ENCODE measurements around a stretch of chr2.

GRCh38 chr2:102250762-102251484 lies 60.4 kb upstream of the IL1RL1 start:
- PRO-cap: unidirectional peak, plus-strand start at chr2:102251207
- RAMPAGE, long total RNA: no peak
- RRBS: no CpG with 5 or more reads among the region's 57 CpGs

- PRO-cap: no peak
- RAMPAGE, long total RNA: no peak
- RRBS: no CpG with 5 or more reads among the region's 5 CpGs
Observed at GRCh38 chr2:102513936-102514444, 41.0 kb downstream of the SLC9A4 start.

GRCh38 chr2:103401670-103402186 lies 639.9 kb downstream of the TMEM182 start:
- PRO-cap: no peak
- RAMPAGE, long total RNA: no peak
- RRBS: no CpG with 5 or more reads among the region's 7 CpGs

DNA sequence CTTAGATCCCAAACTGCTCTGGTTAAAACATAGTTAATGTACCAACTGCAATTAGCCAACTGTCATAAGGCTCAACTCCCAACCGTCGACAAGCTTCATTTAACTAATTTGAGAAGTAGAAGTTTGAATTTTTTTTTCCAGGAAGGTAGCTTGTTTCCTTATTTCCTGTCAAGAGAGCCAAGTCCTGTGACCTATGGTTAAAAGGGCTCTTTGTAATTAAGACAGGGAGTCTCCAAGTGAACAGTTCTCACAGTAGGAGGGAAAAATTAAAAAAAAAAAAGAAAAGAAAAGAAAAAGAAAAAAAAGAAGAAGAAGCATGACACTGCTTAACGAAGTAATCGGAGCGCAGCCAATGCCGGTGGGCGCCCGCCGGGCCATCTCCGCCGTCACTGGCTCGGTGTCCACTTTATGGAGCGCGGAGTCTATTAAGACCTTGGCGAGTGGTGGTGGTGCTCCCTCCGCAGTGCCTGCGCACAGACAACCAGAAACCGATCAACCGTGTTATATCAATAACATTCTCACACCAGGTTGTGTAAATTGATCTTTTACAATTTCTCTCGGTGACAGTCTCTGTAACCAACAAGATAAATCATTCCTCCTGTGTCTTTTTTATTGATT lies 197.3 kb upstream of the POU3F3 start:
- PRO-cap: no peak
- RAMPAGE, long total RNA: no peak
- RRBS: no CpG with 5 or more reads among the region's 20 CpGs

DNA sequence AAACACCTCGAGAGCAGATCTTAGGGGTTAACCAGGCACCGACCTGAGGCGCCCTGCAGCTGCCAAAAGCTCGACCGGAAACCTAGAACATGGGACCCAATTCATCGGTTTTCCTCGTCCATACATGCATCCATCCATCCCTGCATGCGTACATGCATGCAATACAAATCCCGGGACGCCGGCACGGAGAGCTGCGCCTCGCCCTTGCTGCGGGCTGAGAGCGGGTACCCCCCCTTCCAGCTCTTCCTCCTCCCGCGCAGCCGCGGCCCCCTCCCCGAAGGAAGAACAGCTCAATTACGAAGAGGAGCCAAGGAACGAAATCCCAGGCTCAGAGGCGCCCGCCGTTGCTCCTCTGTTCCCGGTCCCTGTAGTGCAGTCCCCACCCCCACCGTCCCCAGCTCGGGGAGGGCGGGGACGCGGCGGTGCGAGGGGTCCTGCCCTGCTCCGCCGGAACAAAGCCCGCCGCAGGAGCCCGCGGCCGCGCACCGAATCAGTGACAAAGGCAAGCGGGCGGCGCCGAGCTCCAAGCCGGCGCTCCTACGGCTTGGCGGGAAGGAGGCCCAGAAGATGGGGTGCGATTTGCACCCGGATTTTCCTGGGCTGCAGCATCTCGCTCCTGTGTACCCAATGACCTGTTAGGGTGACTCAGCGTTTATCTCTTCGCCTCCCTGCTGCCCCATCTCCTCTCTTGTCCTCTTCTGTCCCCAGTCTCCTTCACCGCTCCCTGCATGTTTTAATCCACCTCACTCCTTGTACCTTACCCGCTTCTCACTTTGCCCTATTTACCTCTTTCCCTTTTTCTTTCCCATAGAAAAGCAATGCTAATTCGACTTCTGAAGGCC lies 8.9 kb upstream of the POU3F3 start:
- PRO-cap: no peak
- RAMPAGE, long total RNA: no peak
- RRBS: 4% methylated on average over 30 of the region's 59 CpGs

GRCh38 chr2:104853120-104853988 lies 561 bp upstream of the POU3F3 start:
- PRO-cap: no peak
- RAMPAGE, long total RNA: no peak
- RRBS: 6% methylated on average over 15 of the region's 68 CpGs

DNA sequence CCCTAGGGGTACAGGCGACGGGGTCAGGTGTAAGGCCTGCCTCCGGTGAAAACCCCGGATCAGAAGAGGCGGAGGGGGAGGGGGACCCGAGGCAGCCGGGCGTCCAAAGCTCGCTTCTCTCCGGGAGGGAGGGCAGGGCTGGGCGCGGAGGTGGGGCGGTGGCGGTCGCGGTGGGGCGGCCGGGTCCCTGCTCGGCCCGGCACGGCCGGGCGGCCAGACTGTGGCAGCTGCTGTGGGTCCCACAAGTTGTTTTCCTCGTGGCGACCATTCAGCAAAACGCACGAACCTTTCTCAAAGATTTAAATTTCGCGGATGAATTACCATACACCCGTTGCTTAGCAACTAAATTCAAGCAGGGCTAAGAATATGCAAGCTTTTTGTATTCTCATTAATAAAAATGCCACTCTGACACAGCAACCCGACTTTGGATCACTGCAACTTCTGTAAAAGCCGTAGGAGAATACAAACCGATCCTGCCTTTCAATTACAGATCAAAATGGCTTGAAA lies 8.6 kb downstream of the POU3F3 start:
- PRO-cap: no peak
- RAMPAGE, long total RNA: no peak
- RRBS: 7% methylated on average over 12 of the region's 33 CpGs

GRCh38 chr2:104932623-104933092 lies 78.7 kb downstream of the POU3F3 start:
- PRO-cap: no peak
- RAMPAGE, long total RNA: no peak
- RRBS: no CpG with 5 or more reads among the region's 9 CpGs

DNA sequence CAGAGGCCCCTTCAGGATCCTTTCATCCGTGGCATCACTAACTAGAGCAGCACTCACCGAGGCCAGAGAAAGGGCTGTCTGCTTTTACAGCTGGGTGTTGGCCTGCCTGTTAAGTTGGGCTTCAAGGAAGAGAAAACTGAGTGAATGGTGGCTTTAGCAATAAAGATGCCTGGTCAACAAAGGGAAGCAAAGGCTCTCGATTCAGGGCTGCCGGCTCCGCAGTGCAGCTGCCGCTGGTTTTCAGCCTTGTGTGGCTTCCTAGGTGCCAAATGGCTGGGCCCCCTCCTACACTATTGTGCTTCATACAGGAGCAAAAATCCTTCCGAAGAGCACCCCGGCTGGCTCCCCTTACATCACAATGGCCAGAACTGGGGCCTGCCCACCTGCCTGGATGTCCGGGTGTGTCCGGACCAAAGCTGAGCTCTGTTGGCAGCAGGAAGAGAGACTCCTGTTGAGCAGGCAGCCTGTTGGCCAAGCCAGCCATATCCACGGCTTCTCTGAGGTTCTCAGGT lies 61.0 kb upstream of the GPR45 start:
- PRO-cap: no peak
- RAMPAGE, long total RNA: no peak
- RRBS: 70% methylated on average over 3 of the region's 11 CpGs

DNA sequence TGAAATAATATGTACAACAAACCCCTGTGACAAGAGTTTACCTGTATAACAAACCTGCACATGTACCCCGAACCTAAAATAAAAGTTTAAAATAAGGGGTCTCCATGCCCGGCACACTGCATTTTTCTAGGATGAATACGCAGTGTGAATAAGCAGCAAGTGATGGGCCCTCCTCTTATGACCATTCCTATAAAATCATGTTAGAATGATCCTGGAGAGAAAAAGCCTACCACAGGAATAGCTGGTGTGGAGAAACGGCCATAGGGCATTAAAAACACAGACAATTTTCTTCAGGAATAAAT lies 10.7 kb downstream of the FHL2 start:
- PRO-cap: no peak
- RAMPAGE, long total RNA: no peak
- RRBS: no CpG with 5 or more reads among the region's 4 CpGs

- PRO-cap: no peak
- RAMPAGE, long total RNA: no peak
- RRBS: no CpG with 5 or more reads among the region's 15 CpGs
Observed at GRCh38 chr2:105393730-105394519, 4.9 kb downstream of the FHL2 start.

DNA sequence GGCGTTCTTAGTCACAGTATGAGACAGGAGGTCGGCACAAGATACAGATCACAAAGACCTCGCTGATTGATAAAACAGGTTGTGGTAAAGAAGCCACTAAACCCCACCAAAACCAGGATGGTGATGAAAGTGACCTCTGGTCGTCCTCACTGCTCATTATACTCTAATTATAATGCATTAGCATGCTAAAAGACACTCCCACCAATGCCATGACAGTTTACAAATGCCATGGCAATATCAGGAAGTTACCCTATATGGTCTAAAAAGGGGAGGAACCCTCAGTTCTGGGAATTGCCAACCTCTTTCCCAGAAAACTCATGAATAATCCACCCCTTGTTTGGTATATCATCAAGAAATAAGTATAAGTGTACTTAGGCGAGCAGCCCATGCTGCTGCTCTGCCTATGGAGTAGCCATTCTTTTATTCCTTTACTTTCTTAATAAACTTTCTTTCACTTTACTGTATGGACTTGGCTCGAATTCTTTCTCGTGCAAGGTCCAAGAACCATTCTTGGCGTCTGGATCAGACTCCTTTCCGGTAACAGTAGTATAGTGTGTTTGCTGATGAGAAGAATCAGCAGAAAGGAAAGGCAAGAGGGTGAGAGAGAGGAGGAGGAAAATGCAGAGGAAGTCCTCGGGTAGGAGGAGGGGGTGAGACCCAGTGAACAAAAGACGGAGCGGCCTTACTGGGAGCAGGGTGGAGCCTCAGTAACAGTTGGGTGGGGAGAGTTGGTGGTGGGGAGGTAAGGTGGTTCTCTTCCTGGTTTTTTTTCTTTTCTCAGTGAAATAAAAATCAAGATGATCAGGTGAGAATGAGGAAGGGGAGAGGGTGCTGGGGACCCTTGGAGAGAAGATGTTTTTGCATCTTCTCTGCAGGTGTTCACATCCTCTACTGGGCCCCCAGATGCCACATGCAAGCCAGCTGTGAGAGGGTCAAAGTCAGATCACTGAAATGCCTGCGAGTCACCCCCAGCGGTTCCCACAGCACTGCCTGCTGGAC lies 69.4 kb upstream of the FHL2 start:
- PRO-cap: no peak
- RAMPAGE, long total RNA: no peak
- RRBS: no CpG with 5 or more reads among the region's 14 CpGs

- PRO-cap: no peak
- RAMPAGE, long total RNA: no peak
- RRBS: 38% methylated on average over 2 of the region's 10 CpGs
Observed at GRCh38 chr2:105515721-105516220, 116.9 kb upstream of the FHL2 start.

DNA sequence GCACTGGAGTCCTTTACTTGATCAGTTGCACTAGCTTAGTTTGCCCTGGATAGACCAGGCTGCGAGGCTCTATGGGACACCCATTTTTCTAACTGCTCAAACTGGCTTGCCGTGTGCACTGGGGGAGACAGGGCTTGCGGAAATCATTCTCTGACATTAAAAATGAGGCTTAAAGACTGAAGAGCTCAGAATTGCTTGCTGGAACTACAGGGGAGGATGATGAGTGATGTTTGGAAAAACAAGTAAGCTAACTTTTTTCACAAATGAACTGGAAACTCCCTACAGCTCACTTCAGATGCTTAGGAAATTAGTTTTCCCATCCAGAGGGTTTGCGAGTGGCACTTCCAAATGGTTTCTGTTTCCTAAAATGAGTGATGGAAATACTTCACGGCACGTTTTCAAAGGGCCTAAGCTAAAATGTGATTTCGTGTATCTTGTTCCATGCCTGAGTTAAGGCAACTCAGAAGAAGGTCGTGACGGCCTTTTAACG lies 2.7 kb downstream of the NCK2 start:
- PRO-cap: no peak
- RAMPAGE, long total RNA: no peak
- RRBS: no CpG with 5 or more reads among the region's 10 CpGs

DNA sequence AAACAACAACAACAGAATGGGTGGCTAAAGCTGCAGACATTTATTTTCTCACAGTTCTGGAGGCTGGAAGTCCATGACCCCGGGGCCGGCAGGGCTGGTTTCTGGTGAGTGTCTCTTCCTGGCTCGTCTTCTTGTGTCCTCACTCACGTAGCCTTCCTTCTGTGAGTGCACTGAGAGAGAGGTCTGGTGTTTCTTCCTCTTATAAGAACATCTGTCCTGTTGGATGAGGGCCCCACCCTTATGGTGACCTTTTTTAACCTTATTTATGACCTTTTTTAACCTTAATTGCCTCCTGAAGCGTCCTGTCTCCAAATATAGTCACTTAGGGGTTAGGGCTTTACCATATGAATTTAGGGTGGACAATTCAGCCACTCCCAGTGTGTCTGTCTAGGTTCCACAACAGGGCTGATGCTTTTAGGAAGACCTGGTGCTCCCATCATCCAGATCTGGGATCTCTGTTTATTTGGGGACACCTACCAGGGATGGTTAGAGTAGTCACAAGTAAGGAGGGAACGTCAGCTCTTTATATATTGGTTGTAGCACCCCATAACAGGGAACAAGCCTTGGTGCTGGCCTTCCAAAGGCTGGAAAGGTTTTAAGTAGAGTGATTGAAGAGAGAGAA lies 5.5 kb downstream of the NCK2 start:
- PRO-cap: no peak
- RAMPAGE, long total RNA: no peak
- RRBS: no CpG with 5 or more reads among the region's 6 CpGs

DNA sequence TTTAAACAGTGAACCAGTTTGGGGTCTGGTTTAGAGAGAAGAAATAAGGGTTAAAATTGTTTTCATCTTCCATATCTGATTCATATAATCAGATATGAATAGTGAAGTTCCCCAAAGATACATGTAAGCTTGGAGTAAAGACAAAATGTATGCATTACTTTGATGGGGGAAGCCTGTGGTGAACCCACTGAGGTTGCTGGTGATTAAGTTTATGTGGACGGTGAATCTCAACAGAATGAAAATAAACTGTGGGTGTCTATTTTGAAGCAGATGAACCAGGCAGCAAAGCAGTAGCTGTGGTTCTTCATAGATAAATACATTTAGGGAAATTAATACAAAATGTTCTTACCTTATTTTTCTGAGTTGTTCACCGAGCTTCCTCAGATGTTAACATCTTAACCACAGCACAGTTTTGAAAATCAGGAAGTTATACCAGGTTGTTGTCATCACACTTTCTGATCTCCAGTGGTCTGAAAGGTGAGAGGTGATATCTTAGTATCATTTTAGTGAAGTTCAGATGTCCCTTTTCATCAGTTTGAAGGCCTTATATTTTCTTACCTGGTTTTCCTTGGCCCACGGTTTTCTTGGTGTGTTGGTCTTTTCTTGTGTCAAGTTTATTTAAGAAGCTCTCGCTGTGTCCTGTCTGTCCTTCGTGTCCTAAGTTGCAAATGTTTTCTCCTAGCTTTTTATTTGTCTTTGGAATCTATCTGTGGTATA lies 53.9 kb downstream of the NCK2 start:
- PRO-cap: no peak
- RAMPAGE, long total RNA: no peak
- RRBS: no CpG with 5 or more reads among the region's 5 CpGs

- PRO-cap: no peak
- RAMPAGE, long total RNA: no peak
- RRBS: no CpG with 5 or more reads among the region's 7 CpGs
Observed at GRCh38 chr2:105839423-105839933, 94.8 kb downstream of the NCK2 start.

DNA sequence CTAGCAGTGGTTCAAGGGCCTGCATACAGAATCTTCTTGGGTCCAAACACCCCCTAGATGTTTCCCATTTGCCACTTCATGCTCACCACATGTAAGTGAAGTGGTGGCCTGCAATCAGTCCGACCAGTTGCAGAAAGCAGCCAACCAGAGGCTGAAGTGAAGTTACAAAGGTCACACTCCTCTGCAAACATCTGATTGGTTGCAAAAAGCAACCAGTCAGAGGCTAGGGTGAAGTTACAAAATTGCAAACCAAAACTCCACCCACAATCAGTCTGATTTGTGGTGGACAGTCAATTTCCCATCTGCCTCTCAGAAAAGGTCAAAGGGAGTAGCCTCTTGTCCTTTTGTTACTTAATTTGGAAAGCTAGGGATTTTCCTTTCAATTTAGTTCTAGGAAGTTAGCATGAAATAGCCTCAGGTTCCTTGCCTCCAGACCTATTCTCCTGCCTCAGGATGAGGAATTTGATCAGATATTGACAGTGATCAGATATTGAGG lies 56.4 kb upstream of the ECRG4 start:
- PRO-cap: no peak
- RAMPAGE, long total RNA: no peak
- RRBS: no CpG with 5 or more reads among the region's 1 CpG

- PRO-cap: no peak
- RAMPAGE, long total RNA: no peak
- RRBS: no CpG with 5 or more reads among the region's 8 CpGs
Observed at GRCh38 chr2:106110406-106110778, 44.9 kb downstream of the ECRG4 start.

GRCh38 chr2:106137923-106138498 lies 56.1 kb downstream of the UXS1 start:
- PRO-cap: no peak
- RAMPAGE, long total RNA: no peak
- RRBS: no CpG with 5 or more reads among the region's 8 CpGs